ENCODE measurements around a stretch of chr2.

GRCh38 chr2:62903362-62903814 lies 147.2 kb upstream of the OTX1 start:
- RRBS: no CpG with 5 or more reads among the region's 2 CpGs

- RRBS: no CpG with 5 or more reads among the region's 3 CpGs
These were observed 95.3 kb upstream of the OTX1 start for GRCh38 chr2:62955391-62955695.

DNA sequence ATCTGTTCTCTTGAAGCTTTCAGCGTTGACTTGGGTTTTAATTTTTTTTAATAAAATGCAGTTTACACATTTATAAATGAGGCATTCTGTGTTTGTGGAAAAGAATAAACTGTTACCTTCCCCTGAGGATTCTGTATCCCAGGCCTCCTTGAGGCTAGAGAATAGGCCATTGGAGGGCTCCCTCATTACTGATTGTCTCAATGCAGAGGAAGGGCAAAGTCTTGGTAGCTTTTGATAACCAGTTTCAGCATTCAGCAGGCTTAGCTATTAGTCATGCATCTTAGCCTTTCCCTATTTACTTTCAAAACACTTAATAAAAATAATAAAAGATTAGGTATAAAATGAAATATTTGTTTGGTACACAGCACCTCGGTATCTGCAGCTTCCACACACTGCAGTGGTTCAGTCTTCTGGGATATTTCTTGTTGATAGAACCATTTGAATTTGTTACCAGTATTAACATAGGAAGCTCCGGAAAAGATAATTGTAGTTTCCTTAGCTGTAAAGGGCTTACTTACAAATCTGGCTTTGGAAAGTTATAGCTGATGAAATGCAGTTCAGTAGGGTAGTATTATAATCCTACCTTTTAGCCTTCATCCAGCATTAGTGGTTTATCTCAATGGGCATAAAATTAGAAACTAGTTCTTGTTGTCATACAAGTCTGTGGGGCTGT lies 57.9 kb upstream of the OTX1 start:
- RRBS: no CpG with 5 or more reads among the region's 3 CpGs

DNA sequence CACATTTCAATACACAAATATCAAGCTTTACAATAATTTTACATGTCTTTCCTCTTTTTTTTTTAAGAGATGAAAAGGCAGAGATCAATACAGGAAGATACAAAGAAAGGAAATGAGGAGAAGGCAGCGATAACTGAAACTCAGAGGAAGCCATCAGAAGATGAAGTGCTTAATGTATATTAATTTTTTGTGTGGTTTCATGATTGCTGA lies 56.9 kb upstream of the OTX1 start:
- RRBS: no CpG with 5 or more reads among the region's 1 CpG

DNA sequence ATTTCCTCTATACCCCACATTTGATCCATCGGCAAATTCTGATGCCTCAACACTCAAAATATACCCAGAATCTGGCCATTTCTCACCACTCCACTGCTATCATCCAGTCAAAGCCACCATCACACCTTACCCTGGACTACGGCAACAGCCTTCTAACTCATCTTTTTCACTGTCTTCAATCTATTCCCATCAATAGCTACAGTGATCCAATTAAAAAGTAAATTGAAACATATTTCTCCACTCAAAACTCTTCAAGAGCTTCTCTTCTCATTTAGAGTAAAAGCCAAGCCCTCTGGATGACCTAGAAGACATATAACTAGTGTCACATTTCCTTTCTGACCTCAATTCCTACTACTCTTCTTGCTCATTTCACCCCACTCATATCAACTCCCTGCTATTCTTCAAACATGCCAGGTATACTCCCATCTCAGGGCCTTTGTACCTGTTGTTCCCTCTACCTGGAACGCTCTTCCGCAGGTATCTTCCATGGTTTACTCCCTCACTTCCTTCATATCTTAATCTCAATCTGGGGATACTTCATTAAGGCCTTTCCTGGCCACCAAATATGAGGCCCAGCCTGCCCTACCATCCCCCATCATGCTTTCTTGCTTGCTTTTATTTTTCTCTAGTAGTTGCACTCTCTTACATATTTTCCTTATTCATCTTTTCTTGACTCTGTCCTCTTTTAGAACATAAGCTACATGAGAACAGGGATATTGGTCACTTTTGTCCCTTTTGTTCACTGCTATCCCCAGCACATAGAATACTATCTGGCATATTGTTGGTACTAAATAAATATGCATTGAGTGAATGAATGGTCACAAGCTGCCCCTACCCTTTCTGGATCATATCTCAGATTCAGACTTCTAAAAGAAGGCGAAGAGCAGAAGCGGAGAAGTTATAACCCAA lies 117.6 kb downstream of the WDPCP start:
- RRBS: no CpG with 5 or more reads among the region's 6 CpGs

- RRBS: no CpG with 5 or more reads among the region's 2 CpGs
These were observed 19.7 kb upstream of the UGP2 start for GRCh38 chr2:63821992-63822353.

GRCh38 chr2:63885567-63886012 lies 43.9 kb downstream of the UGP2 start:
- RRBS: no CpG with 5 or more reads among the region's 7 CpGs

- RRBS: no CpG with 5 or more reads among the region's 4 CpGs
These were observed 6.6 kb downstream of the VPS54 start for GRCh38 chr2:64012521-64013211.

GRCh38 chr2:64212875-64213515 lies 68.8 kb upstream of the PELI1 start:
- RRBS: no CpG with 5 or more reads among the region's 3 CpGs

- RRBS: no CpG with 5 or more reads among the region's 4 CpGs
These were observed 84.4 kb upstream of the PELI1 start for GRCh38 chr2:64228714-64229023.

DNA sequence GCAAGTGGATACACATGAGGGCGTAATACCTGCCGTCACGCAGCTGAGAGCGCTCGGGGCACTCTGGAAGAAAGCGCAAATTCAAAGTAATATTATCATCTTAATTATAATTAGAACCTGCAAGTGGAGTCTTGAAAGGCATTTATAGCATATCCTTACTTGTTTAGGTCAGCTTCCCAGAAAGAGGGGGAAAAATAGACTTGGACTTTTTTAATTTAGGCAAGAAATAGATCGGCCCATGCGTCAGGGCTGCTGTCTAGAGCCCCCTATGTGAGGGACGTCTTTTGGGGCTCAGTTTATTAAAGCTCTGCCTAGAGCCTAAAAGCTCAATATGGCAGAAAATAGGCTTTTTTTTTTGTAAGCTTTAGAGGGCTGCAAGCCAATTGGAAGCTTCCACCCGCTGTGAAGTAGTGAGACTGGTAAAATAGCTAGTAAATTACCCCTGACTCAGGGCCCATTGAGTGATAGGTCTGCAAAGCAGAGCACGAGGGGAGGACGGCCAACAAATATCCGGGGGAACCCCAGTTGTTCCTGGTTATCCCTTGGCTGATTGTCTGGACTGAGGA lies 142.2 kb upstream of the LGALSL start:
- RRBS: no CpG with 5 or more reads among the region's 13 CpGs

- RRBS: no CpG with 5 or more reads among the region's 2 CpGs
These were observed 16.9 kb downstream of the AFTPH start for GRCh38 chr2:64541046-64541455.

- RRBS: no CpG with 5 or more reads among the region's 5 CpGs
These were observed 22.4 kb downstream of the SERTAD2 start for GRCh38 chr2:64631290-64631820.

- RRBS: no CpG with 5 or more reads among the region's 3 CpGs
These were observed 20.0 kb downstream of the SERTAD2 start for GRCh38 chr2:64633600-64634165.

DNA sequence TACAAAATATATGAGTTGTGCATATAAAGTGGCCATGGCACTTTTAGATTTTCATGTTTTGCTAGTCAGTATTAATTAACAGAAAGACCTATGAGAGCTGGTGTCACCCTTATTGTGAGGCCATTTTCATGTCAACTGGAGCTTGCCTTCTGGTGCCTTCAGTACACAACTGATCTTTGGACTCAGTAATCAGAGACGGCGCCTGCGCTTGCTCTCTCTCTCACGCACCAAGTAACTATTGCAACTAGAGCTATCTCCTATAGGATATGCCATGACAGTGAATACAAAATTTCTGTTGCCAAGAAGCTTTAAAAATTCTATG lies 3.0 kb downstream of the SERTAD2 start:
- RRBS: no CpG with 5 or more reads among the region's 4 CpGs

- RRBS: no CpG with 5 or more reads among the region's 9 CpGs
These were observed 150.4 kb upstream of the SLC1A4 start for GRCh38 chr2:64838680-64839223.

- RRBS: no CpG with 5 or more reads among the region's 10 CpGs
These were observed 66.8 kb upstream of the SLC1A4 start for GRCh38 chr2:64922330-64922931.

DNA sequence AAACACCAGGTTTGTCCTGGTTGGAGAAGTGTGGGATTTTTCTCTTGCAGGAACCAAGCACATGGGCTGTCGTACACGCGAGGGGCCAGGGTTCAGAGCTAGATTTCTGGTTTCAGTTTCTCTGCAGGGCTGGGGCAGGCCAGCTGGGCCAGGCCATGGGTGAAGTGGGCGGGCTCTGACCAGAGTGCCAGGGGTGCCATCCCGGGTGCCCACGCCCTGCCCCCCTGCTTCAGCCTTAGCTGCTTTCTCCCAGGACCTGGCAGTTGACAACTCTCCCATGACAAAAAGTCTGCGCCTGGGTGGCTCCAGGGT lies 51.3 kb upstream of the SLC1A4 start:
- RRBS: no CpG with 5 or more reads among the region's 7 CpGs

DNA sequence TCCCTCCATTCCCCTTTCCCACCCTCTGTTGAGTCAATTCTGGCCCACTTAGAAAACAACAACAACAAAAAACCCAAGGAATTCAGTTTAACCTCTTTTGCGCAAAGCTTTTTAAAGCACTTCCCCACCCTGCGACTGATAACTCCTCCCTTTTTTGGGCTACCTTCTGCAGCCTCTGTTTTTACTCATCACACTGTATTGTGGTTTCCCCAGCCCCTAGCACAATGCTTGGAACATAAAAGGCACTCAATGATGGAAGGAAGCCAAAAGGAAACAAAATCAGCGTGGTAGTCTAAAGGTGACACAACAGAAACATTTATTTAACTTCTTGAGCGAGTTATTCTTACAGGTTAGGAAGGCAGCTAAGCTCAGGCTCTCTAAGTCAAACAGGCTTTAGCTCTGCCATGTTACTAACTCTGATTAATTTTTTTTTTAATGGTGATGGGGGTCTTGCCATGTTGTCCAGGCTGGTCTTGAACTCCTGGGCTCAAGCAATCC lies 1.2 kb downstream of the CEP68 start:
- RRBS: no CpG with 5 or more reads among the region's 4 CpGs

Data from aortic smooth muscle cell (primary cell).